ENCODE results near the genes PACSIN2 and SULT4A1.

GRCh38 chr22:42857854-42858395 is 852 bp upstream of the ARFGAP3 start:
- RRBS, result 73% methylated on average over 2 of the region's 13 CpGs

DNA sequence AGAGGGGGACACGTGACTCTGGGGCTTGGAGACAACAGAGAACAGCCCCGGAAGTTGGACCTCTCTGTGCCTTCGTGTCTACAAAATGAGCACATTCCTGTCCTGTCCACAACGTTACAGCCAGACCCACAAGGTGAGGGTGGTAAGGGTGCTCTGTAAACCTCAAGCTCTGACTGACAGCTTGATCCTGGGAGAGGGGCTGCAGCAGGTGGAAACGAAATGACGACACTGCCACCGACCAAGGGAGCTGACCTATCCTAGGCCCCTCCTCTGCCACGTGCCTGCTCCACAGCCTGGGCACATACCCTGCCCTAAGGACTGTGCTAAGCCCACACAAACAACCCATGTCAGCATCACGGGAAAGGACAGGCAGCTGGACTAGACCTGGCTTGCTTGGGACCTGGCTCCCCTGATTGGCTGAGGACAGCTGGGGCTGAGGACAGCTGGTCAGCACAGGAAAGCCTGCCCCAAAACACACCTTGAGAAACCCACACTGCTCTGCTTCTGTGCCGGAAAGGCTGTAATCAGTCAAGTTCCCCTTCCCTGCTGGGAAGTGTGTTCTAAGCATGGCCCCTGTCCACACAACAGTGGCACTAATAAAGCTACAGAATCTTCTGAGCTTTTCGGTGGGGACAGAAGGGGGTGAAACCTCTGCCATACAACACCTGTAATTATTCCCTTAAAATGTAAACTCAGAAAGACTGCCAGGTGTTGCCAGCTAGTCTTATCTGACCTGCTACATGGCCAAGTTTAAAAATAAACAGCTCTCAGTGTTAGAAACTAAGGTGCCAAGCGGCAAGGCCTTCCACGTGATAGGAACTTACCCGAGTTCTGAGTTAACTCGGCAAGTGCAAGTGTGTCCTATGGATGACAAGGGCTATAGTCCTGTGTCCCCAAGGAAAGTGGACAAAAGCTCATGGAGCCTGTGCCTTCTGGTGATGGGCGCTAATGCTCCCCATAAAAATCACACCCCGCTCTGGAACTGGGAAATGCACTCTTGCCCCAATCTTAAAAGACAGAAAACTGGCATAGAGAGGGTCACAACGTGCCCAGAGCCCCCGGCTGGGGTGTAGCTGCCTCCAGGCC is 35.6 kb upstream of the ARFGAP3 start:
- RRBS, result no CpG with 5 or more reads among the region's 19 CpGs

GRCh38 chr22:42934247-42934911 is 77.3 kb upstream of the ARFGAP3 start:
- RRBS, result no CpG with 5 or more reads among the region's 10 CpGs

GRCh38 chr22:42973703-42974060 is 41.3 kb downstream of the PACSIN2 start:
- RRBS, result no CpG with 5 or more reads among the region's 5 CpGs

DNA sequence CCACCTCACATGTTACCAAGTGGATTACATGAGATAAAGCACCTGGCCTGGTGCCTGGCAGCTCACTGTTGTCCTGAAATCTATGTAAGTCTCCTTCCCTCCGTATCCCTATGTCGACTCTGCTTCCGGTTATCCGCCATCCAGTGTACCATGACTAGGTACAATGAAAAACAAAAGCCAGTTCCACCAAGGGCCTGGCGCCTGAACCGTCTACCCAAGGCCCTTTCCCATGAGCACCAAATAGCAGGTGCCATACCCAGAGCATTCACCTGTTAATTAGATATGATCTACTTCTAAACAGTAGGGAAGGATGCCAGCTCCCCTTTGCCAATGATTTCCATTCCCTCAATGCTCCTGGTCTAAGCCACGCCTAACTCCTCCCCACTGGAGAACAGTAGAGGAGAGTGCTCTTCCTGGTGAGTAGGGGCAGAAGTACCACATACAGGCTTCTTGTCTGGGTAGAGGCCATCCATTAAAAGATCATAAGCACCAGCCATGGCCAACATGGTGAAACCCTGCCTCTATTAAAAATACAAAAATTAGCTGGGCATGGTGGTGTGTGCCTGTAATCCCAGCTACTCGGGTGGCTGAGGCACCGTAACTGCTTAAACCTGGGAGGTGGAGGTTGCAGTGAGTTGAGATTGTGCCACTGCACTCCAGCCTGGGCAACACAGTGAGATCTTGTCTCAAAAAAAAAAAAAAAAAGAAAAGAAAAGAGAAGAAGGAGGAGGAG is 40.7 kb downstream of the PACSIN2 start:
- RRBS, result no CpG with 5 or more reads among the region's 9 CpGs

DNA sequence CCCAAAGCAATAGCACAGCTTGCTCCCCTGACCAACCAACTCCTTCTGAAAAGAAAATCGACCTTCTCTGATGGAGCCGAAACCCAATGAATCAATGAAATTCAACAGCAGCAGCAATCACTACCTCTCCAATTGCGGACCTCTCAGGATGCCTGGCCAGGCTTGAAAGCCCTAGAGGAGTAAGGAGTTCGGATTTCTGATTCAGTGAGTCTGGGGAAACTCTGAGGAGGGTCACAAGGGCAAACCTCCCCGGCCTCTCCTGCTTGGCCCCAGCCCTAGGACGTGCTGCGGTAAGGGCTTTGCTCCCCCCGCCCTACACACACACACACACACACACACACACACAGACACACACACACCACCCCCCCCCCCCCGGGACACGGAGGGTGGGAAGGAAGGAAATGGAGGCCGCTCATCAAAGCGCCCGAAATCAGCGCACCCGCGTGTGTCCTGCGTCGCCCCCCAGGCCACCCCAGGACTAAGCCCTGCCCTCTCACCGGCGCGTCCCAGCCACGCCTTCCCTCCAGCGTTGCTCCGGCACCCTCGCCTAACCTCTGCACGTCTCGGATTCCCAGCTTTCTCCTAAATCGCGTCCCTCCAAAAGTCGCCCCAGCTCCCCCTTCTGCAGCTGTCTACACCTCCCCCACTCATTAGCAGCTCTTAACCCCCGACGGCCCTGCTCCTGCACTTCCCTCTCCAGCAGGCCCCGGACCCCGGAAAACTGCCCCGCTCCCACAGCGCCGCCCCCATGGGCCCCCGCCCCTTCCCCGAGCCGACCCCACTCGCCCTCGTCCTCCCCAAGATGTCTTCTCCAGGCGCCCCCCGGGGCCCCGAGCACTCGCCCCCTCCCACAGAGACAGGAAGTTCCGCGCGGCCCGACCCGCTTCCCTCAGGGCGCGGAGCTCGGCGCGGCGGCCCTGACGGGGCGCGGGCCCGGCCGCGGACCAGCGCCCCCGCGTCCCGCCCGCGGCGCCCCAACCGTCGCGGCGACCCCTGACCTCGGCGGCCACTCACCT is 634 bp downstream of the PACSIN2 start:
- RRBS, result 2% methylated on average over 23 of the region's 76 CpGs

DNA sequence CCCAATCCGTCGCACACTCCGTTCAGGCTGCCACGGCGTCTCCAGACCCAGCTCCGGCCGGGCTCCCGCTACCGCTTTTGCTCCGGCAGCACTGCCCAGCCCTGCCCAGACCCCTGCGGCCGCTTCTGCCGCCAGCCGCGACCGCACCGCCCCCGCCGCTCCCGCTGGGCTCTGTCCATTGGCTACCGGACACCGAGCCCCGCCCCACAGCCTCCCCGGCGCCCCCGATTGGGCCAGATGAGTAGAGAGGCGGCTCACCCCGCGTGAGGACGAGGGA is at the start of gene PACSIN2:
PACSIN2 (minus strand) TSS at position 127 of the 277 bp plus-strand sequence.
- RRBS, result 1% methylated on average over 6 of the region's 30 CpGs

- RRBS, result no CpG with 5 or more reads among the region's 11 CpGs
These were observed 4.4 kb downstream of the BIK start for GRCh38 chr22:43114826-43115530.

DNA sequence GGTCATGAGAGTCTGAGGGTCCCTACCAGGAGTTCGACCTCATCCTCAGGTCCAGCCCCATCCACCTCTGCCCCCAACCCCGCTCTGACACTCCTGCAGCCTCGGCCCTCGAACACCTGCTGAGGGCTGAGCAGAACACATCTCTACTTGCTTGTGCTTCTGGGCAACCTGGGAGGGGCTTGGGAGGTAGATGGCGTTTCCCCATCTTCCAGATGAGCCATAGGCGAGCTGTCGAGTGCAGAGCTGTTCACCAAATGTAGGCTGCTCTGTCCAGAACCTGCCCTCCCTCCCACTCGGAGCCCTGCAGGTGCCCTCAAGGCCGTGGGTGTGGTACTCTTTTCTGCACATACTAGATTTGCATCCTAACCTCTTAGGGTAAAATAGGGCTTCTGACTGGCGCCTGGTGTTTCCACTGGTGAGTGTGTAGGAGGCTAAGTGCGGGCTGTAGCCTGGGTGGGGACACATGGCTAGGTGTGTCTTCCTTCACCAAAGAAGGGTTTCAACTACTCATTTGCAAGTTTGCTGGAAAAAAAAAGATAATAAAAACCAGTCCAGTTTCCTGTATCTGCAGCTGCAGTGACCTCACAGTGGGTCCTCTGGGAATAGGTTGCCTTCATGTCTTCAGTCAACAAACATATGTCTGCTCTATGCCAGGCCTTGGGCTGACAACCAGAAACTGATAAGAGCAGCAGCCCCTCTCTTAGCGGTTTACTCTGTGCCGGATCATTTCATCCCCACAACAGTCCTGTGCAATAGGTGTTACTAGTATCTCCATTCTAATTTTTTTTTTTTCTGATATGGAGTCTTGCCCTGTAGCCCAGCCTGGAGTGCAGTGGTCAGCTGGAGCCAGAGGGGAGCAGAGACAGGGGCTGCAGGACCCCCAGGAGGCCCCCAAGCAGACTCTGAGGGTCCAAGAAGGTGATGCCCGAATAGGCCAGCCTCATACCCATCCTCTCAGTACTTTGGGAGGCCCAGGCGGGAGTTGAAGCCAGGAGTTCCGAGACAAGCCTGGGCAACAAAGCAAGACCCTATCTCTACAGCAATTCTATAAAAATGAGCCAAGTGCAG is 8.6 kb downstream of the BIK start:
- RRBS, result no CpG with 5 or more reads among the region's 16 CpGs

GRCh38 chr22:43126690-43127452 is 16.3 kb downstream of the BIK start:
- RRBS, result 40% methylated on average over 4 of the region's 6 CpGs

GRCh38 chr22:43236276-43237147 is 49.6 kb upstream of the TTLL12 start:
- RRBS, result no CpG with 5 or more reads among the region's 14 CpGs

GRCh38 chr22:43289468-43290189 is 53.5 kb downstream of the SCUBE1 start:
- RRBS, result 7% methylated on average over 4 of the region's 18 CpGs

- RRBS, result 7% methylated on average over 88 of the region's 131 CpGs
These were observed at the start of gene SULT4A1 for GRCh38 chr22:43861783-43862892. TSS of gene SULT4A1 (minus strand) at chr22:43862513.

- RRBS, result no CpG with 5 or more reads among the region's 7 CpGs
These were observed 13.7 kb downstream of the SAMM50 start for GRCh38 chr22:43968967-43969415.

DNA sequence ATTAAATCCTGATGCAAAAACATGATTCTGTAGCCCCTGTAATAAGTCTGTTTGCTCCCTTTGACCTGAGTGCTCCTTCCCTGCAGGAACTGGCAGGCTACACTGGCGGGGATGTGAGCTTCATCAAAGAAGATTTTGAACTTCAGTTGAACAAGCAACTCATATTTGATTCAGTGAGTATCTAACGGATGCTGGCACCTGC is 22.4 kb downstream of the SAMM50 start:
- RRBS, result no CpG with 5 or more reads among the region's 2 CpGs

- RRBS, result 80% methylated on average over 1 of the region's 19 CpGs
These were observed 62.1 kb downstream of the PARVB start for GRCh38 chr22:44086039-44086818.

- RRBS, result no CpG with 5 or more reads among the region's 15 CpGs
These were observed 32.6 kb upstream of the PARVG start for GRCh38 chr22:44148039-44148640.

DNA sequence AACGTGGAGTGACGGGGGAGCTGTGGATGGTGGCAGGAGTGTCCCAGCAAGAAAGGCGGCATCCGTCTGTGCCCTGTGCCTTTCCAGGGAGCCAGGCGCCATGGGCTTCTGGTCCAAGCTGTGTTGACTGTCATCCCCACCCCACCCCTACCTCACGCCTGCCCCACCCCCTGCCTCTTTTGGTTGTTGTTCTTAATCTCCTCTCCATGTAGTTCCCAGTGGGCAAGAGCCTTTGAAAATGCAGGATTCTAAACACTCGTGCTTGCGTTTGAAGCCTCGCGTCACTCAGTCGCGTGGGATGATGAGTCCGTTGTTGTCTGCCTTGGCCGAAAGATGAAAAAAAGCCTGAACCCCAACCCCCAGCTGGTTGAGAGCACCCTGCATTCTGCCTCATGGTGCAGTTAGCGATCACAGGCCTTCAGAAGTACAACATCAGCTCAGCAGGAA is 12.0 kb upstream of the PARVG start:
- RRBS, result no CpG with 5 or more reads among the region's 15 CpGs

DNA sequence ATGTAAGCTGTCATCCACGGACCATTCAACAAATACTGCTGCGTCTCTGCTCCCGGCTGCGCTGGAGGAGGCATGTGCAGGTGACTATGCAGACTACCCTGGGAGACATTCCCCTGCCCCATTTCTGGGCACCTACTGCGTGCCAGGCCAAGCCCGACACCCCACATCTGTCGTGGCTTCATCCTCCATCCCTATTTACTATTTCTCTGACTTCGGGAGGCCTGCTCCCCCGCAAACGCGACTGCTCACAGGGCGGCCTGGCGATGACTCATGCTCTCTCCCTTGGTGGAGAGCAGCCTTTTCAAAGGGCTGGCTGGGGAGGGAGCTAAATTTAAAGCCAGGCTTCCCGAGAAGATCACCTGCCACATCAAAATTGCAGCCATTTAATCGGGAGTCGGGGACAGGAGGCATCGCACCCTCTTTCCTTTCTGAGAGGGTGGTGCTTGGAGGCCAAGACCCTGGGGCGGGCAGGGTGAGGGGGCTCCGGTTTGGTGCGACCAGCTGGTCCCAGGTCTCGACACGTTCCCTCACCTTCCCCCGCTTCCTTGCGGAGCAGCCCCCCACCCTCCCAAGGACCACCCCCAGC is 24.9 kb upstream of the SHISAL1 start:
- RRBS, result no CpG with 5 or more reads among the region's 24 CpGs

DNA sequence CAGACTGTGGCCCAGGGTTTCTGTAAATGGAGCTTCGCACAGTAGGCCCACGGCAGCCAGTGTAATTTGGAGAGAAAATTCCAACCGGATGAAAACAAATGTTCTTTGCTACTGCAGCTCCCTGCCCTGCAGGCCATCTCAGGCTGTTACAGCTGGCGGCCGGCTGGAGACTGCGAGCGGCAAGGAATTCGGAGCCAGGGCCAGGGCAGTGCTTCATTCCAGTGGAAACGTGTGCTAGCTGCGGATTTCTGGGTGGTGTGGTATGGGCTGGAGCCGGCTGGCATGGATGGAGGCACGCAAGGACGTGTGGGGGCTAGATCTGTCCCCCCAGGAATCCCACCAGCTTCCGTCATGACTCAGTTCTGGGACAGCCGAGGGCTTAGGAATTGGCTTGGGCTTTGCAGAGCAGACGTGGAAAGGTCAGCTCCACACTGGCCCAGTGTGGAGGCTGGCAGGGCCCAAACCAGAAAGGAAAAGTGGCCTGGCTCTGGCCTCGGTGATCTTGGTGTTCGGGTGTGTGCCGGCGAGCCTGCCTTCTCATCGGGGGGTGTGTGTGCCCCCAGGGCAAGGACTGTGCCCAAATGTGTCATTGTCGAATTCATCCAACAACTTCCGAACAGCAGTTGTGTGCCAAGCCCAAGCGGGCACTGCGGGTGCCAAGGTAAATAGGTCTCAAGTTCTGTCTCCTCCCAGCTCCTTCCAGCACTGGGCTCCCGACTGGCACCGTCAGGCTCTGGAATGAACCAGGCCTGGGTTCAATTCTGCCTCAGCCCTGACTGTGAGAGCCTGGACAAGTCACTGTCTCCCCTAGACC is 48.1 kb upstream of the SHISAL1 start:
- RRBS, result 3% methylated on average over 8 of the region's 27 CpGs